Kidney epithelial cell (primary cell): ENCODE measurements around a stretch of chr11.

GRCh38 chr11:114172165-114172967, 112.9 kb downstream of the ZBTB16 start:
- RAMPAGE, long total RNA: no peak
- RRBS: no CpG with 5 or more reads among the region's 13 CpGs

DNA sequence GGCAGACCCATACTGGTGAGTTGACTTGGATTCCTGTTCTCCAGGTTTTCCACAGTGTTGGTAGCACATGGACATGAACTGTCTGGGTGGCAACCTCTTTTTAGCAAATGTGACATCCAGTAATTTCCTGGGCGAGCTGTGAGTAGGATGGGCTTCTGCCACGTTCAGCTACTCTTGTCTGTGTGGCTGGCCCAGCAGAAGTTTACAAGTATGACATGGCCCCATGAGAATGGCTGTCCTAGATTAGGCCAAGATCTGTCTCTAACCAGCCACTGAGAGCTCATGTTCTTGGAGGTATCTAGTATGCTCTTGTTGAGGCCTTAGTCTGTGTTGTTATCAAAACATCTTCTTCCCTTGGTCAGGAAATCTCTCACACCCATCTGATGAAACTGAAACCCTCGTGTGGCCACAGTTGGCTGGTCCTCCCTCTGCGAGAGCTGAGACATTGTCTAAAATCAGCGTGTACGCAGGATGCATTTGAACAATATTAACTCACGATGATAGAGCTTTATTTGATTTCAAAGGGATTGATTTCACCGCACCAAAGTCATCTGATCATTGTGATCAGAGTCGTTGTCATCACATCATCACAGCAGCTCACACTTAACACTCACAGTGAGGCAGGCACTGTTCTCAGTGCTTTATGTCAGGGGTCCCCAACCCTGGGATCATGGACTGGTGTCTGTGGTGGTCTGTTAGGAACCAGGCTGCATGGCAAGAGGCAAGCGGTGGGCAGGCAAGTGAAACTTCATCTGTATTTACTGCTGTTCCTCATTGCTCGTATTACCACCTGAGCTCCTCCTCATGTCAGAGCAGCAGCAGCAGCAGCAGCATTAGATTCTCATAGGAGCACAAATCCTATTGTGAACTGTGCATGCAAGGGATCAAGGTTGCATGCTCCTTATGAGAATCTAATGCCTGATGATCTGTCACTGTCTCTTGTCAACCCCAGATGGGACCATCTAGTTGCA, 108.9 kb upstream of the NNMT start:
- RAMPAGE, long total RNA: no peak
- RRBS: no CpG with 5 or more reads among the region's 11 CpGs

GRCh38 chr11:114196866-114197377, 99.3 kb upstream of the NNMT start:
- RAMPAGE, long total RNA: no peak
- RRBS: no CpG with 5 or more reads among the region's 6 CpGs

DNA sequence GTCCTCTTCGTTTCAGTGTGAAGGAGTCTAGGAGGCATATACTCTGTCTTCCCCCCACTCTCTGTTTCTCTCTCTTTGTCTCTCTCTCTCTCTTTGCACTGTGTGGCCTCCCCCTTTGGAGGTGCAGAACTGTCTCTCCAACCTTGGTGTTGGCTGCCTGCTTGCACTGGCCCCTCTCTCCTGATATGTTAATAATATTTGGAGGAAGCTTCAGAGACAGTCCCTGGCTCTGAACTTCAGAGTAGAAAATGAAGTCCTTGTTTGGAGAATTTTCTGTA, 98.9 kb upstream of the NNMT start:
- RAMPAGE, long total RNA: no peak
- RRBS: no CpG with 5 or more reads among the region's 1 CpG

DNA sequence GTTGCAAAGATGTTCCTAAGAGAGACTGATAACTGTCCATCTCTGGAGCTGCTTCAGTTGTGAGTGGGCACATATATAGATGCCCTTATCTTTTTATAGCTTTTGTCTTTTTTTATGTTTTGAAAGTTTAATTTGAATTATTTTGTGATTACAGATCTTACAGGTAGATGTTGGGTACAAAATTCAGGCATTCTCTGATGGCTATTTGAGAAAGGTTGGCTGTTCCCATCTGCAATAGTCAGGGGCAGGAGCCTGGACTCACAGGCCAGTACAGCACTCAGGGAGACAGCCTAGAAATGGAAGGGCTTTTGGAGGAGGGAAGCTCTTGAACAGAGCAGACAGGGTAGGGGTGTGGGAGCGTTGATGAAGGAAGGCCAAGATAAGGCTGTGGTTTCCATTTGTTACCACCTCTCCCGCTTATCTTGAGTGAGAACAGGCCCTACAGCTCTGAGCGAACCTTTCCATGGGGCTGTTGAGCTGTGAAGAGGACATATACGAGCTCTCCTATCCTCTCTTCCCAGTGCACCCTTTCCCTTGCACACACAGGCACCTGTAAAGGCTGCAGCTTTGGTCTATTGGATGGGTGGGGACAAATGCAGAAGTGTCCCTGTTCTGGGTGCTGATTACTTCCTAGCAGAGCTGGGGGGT, 80.4 kb upstream of the NNMT start:
- RAMPAGE, long total RNA: no peak
- RRBS: no CpG with 5 or more reads among the region's 4 CpGs

DNA sequence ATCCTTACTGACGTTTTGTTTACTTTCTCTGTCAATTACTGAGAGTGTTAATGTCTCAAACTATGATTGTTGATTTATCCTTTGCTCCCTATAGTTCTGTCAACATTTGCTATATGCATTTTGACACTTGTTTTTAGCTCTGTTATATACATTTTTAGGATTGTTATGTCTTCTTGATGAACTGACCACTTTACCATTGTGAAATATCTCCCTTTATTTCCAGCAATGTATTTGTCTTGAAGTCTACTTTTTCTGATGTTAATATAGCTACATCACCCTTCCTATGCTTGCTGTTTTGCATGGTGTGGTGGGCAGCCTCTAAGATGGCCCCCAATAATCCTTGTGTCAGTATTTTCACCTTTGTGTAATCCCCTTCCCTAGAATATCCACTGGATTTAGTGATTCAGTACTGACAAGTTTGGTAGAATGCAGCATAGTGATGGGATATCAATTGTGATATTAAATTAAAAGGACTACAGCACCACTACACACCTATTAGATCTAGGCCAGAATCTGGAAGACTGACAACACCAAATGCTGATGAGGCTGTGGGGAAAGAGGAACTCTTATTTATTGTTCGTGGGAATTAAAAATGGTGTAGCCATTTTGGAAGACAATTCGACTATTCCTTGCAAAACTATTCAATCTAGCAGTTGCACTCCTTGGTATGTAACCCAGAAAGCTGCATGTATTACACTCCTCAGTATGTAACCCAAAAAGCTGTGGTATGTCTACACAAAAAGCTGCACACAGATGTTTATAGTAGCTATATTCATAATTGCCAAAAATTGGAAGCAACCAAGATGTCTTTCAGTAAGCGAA, 4.6 kb downstream of the NNMT start:
- RAMPAGE, long total RNA: no peak
- RRBS: no CpG with 5 or more reads among the region's 4 CpGs

GRCh38 chr11:114306697-114307377, 10.6 kb downstream of the NNMT start:
- RAMPAGE, long total RNA: no peak
- RRBS: no CpG with 5 or more reads among the region's 2 CpGs

- RAMPAGE, long total RNA: no peak
- RRBS: no CpG with 5 or more reads among the region's 5 CpGs
Measured at GRCh38 chr11:114319956-114320390, 23.8 kb downstream of the NNMT start.

GRCh38 chr11:114321841-114322436, 25.7 kb downstream of the NNMT start:
- RAMPAGE, long total RNA: no peak
- RRBS: no CpG with 5 or more reads among the region's 5 CpGs

- RAMPAGE, long total RNA: no peak
- RRBS: no CpG with 5 or more reads among the region's 19 CpGs
Measured at GRCh38 chr11:114340258-114341211, 44.3 kb downstream of the NNMT start.

- RAMPAGE, long total RNA: no peak
- RRBS: no CpG with 5 or more reads among the region's 2 CpGs
Measured at GRCh38 chr11:114556053-114556771, 3.5 kb downstream of the NXPE1 start.

- RAMPAGE, long total RNA: no peak
- RRBS: no CpG with 5 or more reads among the region's 5 CpGs
Measured at GRCh38 chr11:114797204-114797616, 118.9 kb downstream of the NXPE2 start.

- RAMPAGE, long total RNA: no peak
- RRBS: no CpG with 5 or more reads among the region's 4 CpGs
Measured at GRCh38 chr11:115256831-115257169, 247.4 kb downstream of the CADM1 start.

DNA sequence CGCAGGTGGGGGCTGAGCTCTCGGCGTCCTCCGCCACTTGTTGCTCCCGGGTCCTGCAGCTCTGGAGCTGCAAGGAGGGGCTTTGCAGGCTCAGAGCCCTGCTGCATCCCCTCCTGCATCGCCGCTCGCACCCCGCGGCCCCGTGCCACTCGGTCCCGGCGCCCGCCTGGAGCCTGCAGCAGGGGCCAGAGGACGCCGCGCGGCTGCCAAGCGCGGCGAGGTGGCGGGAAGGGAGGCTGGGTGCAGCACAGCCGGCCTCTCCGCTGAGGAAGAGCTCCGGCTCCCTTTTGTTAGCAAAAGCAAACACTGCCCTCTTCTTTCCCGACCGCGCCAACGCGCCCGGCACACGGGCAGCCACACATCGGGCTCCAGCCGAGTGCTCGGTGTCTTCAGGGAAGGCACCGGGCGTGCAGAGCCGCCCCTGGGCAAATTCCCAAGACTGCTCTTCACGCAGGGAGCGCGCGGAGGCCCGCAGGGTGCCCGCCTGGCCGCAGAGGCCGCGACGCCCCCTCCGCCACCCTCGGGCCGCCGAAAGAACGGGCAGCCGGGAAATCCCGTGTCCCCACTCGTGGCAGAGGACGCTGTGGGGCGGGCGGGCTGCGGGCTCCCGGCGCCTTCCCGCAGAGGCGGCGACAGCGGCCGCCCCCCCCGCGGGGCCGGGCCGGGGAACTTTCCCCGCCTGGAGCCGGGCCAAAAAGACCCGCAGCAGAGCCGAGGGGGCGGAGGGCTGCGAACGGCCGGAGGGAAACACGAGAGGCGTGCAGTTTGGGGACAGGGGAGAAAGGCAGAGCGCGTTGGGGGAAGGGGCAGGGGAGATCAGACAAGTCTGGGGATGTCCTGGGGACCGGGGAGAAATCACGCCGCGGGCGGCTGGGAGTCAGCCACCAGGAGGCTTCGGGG, 1.0 kb downstream of the CADM1 start:
- RAMPAGE, long total RNA: no peak
- RRBS: under 1% methylated on average over 46 of the region's 90 CpGs

- RAMPAGE, long total RNA: no peak
- RRBS: no CpG with 5 or more reads among the region's 8 CpGs
Measured at GRCh38 chr11:116420713-116421320, 352.0 kb downstream of the BUD13 start.

DNA sequence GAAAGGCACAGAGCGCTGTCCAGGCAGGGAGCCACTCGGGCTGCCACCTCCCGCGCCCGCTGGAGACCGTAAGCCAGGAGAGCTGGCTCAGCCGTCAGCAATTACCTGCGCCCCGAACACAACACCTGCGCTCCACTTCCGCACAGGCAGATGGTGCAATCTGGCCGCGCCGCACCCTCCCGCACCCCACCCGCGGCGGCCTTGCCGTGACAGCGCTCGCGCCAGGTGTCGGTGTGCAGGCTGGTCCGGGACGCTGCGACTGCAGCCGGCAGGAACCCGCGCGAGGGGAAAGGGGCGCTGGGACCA, 65.4 kb downstream of the BUD13 start:
- RAMPAGE, long total RNA: no peak
- RRBS: no CpG with 5 or more reads among the region's 31 CpGs

DNA sequence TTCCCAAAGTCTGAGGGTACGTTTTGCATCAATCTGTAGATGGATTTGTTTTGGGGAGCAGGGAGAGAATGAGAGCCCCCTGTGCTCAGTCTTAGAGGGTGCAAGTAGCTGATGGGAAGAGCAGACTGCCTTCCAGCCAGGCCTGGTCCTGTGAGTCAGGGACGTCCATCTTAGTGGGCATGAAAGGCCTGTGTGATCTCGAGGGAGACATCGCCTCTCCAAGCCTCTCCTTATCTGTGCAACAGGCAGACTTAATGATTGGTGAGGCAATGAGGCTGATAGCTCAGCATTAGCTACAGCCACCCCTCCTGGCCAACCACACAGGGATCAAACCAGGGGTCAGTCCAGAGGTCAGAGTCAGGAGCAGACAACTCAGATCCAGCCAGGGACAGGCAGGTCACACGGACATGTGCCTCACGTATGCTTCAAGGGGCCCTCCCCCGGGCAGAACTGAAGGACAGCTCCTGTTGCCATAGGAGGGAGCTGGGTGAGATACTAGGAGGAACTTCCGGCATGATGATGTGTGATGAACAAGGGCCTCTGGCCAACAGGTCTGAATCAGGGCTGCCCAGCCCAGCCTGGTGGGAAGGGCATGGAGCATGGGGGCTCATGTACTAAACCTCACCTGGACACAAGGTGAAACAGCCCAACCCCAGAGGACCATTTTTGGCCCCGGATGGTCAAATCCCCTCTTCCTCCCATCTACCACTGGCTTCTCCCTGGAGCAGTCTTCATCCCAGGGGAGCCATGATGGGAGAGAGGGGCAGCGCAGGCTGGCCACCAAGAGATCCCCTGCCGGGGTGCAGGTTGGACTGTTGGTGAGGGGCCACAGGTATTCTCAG, 2.8 kb upstream of the APOC3 start:
- RAMPAGE, long total RNA: no peak
- RRBS: 78% methylated on average over 2 of the region's 11 CpGs

- RAMPAGE, long total RNA: no peak
- RRBS: no CpG with 5 or more reads among the region's 6 CpGs
Measured at GRCh38 chr11:116849931-116850874, 12.8 kb upstream of the APOA1 start.

GRCh38 chr11:116914427-116914626, 76.9 kb upstream of the APOA1 start:
- RAMPAGE, long total RNA: no peak
- RRBS: no CpG with 5 or more reads among the region's 4 CpGs

- RAMPAGE, long total RNA: no peak
- RRBS: no CpG with 5 or more reads among the region's 4 CpGs
Measured at GRCh38 chr11:117001872-117002600, 96.2 kb downstream of the SIK3 start.